Measurements from ENCODE around the genes PRADC1 and ALMS1.

DNA sequence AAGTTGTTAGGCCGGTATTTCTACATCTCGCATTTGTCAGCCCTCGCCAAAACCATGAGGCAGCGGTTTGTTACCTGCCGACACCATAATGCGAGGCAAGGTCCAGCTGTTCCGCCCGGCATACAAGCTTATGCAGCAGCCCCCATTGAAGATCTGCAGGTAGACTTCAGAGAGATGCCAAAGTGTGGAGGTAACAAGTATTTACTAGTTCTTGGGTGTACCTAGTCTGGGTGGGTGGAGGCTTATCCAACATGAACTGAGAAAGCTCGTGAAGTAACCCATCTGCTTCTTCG lies 18.4 kb upstream of the NAGK start:
- PRO-cap: no peak

GRCh38 chr2:71224458-71224757 lies 2.5 kb downstream of the PAIP2B start:
- PRO-cap: no peak

DNA sequence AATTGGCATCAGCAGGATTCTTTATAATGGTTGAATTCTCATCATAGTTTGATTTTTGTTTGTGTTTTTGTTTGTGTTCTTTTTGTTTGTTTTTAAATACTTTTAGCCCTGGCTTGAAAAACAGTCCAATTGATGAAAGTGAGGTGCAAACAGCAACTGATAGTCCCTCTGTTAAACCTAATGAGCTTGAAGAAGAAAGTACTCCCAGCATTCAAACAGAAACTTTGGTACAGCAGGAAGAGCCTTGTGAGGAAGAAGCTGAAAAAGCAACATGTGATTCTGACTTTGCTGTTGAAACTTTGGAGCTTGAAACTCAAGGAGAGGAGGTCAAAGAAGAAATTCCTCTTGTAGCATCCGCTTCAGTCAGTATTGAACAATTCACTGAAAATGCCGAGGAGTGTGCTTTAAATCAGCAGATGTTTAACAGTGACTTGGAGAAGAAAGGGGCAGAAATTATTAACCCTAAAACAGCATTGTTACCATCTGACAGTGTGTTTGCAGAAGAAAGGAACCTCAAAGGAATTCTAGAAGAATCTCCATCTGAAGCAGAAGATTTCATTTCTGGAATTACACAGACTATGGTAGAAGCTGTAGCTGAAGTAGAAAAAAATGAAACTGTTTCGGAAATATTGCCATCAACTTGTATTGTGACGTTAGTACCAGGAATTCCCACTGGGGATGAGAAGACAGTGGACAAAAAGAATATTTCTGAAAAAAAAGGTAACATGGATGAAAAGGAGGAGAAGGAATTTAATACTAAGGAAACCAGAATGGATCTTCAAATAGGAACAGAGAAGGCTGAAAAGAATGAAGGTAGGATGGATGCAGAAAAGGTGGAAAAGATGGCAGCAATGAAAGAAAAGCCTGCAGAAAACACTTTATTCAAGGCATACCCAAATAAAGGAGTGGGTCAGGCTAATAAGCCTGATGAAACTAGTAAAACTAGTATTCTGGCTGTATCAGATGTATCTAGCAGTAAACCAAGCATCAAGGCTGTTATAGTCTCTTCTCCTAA lies 43.5 kb upstream of the DYSF start:
- PRO-cap: no peak

DNA sequence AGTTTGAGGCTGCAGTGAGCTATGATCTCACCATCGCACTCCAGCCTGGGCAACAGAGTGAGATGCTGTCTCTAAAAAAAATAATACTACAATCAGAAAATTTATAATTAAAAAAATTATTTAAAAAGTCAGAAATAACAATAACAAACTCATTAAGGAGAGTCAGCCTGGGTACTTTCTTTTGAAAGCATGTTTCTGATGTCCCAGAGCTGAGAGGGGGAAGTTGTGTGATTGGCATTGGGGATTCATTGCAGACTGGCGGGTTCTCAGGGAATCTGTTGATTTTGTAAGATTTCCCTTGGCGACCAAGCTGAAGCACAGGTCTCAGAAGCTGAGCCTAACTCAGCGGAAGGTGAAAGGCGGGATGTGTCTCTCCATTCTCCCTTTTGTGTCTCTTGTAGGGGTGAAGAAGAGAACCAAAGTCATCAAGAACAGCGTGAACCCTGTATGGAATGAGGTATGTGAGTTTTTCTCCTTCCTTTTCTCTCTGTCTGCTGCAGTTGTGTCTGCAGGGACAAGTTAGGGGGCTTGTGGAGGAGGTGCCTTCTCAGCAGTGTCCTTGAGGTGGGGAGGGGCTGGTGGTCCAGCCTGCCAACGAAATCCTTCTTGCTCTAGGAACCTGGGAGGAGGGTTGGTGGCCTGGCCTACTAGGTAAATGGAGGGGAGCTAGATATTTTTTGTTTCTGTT lies 14.1 kb downstream of the DYSF start:
- PRO-cap: no peak

DNA sequence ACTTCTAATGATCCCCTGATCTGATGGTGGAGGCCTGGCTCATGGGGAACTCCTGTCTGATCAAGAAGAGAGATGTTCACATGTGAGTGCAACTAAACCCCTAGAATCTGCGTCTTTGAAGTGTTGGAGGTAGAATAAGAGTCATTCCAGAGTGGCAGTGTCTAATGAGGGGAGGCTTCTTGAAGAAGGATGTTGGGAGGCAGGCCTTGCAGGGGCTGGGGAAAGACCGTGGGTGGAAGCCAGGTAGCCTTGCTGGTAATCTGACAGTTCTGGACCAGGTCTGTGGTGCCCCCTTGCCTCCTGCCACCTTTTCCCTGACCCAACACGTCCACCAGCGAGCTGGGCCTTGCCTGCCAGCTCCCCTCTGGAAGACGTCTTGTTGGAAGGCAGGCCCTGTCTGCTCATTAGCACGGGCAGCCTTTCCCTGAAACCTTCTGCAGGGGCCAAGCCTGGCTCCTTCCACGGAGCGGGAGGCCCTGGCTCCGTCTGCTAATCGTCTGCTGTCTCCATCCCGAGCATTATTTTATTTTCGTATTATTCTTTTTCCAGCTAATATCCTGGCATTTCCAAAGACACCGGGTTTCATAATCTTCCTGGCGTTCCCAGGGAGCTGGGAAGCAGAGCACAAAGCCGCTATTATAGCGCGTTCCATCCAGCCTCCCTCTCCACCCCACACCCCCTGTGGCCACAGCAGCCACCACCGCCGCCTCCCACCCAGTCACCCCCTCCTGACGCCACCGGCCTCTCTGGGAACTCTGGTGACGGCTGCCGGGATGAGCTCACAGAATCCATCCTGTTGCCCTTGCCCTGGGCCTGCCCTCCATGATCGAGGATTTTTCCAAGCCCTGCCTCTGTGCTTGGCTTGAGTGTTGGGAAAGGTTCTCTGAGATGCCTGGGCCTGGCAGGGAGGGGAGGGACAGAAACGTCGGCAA lies 112.2 kb downstream of the DYSF start:
- PRO-cap: no peak

DNA sequence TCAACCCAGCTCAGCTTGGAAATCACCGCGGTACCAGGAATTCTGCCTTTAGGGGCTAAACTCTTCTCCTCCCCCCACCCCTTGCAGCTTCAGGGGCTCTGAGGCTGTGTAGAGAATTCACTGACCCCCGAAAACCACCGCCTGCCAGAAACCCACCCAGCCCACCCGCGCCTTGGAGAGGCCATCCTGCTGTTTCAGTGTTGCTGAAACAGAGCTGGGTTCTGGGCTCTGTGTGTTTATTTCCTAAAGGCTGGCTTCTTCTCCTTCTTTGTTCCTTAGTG lies 6.0 kb upstream of the CYP26B1 start:
- PRO-cap: no peak

GRCh38 chr2:72515524-72516224 lies 310.2 kb downstream of the EXOC6B start:
- PRO-cap: no peak

DNA sequence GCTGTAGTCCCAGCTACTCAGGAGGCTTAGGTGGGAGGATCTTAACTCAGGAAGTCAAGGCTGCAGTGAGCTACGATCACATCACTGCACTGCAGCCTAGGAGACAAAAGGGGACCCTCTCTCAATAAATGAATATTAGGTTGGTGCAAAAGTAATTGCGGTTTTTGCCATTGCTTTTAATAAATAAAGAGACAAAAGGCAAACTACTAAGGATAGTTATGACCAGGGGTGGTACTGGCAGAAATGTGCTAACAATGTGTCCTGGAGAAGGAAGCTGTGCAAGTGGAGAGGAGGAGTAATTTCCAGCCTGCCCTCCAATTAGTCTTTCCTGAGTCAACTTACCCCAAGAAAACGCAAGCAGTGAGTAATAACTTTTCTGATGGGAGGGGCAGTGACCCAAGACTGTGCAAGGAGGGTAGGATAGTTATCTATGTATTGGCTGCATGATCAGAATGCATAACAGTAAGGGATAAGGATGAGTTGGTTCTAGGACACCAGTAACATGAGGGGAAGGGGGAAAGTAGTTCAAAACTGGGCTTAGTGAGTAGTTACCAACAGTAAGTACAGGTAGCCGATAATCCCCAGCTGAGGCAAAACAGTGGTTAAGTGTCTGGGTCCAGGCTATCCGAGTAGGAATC lies 1.5 kb downstream of the EXOC6B start:
- PRO-cap: no peak

GRCh38 chr2:73002385-73002619 lies 69.2 kb downstream of the SFXN5 start:
- PRO-cap: no peak

GRCh38 chr2:73070375-73071407 lies 821 bp downstream of the SFXN5 start:
- PRO-cap: bidirectional peak, plus-strand start at chr2:73070711, minus-strand start at chr2:73070675; bidirectional peak, plus-strand start at chr2:73071501, minus-strand start at chr2:73071324

GRCh38 chr2:73072071-73072629 lies 638 bp upstream of the SFXN5 start:
- PRO-cap: no peak

DNA sequence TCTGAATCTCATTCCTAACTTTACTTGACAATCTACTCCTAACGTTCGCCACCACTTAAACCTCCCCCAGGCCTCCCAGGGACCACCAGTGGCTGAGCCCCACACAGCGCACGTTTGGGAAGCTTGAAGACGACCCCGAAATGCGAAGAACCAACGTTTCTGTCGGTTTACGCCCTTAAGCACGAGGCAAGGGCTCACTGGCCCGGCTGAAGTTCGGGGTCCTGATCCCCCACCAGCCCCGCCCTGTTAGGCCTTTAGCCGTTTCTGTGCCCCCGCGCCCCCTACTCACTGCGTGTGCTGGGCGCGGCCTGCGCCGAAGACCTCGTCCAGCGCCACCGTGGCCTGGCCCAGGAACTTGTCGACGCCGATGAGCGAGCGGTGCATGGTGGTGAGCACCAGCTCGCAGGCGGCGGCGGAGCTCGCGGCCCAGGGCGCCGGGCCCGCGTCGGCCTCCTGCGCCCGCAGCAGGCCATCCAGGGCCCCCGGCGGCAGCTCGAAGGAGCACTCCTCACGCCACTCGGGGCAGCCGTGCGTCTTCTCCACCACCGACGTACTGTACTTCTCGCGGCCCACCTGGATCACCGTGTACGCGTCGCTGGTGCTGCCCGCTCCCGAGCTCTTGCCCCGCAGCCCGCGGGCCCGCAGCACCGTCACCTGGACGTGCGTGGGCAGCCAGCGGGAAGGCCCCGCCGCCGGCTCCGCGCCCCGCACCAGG lies 533 bp downstream of the RAB11FIP5 start:
- PRO-cap: no peak

- PRO-cap: bidirectional peak, plus-strand start at chr2:73175924, minus-strand start at chr2:73175894
These were observed 26.8 kb upstream of the NOTO start for GRCh38 chr2:73175519-73176073.

GRCh38 chr2:73232607-73233329 lies at the start of gene PRADC1:
Gene PRADC1, minus strand, starts transcription at chr2:73233239.
- PRO-cap: bidirectional peak, plus-strand start at chr2:73233456, minus-strand start at chr2:73233264

- PRO-cap: bidirectional peak, plus-strand start at chr2:73386070, minus-strand start at chr2:73385609; bidirectional peak, plus-strand start at chr2:73386326, minus-strand start at chr2:73386285
These were observed at the start of gene ALMS1 for GRCh38 chr2:73385492-73386521. Gene ALMS1, plus strand, starts transcription at chr2:73385836.

- PRO-cap: no peak
These were observed 76.0 kb downstream of the ALMS1 start for GRCh38 chr2:73461536-73462045.

- PRO-cap: no peak
These were observed 54.2 kb downstream of the NAT8 start for GRCh38 chr2:73587972-73588491.

- PRO-cap: no peak
These were observed 40.1 kb downstream of the NAT8 start for GRCh38 chr2:73602074-73602548.

- PRO-cap: no peak
These were observed 2.1 kb downstream of the DGUOK start for GRCh38 chr2:73928703-73929288.

GRCh38 chr2:73931270-73932078 lies 4.8 kb downstream of the DGUOK start:
- PRO-cap: no peak

Data from bronchial lymph node (tissue), 1 donor.